Skeletal muscle tissue (tissue), 7 donors: ENCODE measurements around a stretch of chr15.

- PRO-cap, 3 experiments = no peak in any of the 3 experiments
- RAMPAGE, long total RNA = no peak
- RRBS, 2 experiments = no CpG with 5 or more reads among the region's 11 CpGs
Measured at GRCh38 chr15:66865939-66866723, 164.1 kb downstream of the SMAD6 start.

DNA sequence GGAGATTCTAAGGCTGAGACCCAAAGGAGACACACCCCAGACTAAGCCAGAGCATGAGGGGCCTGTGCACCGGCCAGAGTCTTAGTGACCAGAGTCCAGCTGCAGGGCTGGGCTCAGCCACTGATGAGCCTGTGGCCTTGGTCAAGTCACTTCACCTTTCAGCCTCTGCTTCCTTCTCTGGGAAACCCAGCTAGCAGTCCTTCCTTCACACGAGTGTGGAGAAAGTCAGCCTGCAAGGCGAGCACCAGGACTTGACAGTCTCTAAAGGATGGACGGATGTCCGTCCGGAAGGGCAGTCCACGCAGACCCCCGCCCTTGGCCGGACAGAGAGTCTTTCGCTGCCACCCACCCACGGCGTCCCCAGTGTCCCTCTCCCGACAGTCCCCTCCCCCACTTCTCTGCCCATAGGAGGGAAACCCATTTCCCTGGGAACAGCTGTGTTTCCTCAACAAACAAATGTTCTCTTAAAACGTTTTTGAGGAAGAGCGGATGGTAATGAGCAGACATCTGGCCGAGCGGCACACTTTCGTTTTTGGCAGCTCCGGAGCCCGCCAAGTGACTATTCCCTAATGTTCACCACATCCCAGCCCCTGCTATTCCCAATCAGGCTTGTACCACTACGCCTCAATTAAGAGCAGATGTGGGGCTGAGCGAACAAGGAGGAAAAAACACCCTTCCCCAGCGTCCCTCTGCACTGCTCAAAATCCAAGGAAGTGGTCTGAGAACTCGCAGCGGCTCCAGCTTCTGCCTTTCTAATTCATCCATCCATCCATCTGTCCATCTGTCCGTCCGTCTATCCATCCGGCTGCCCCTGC lies 129.1 kb upstream of the SMAD3 start:
- PRO-cap, 3 experiments = no peak in any of the 3 experiments
- RAMPAGE, long total RNA = no peak
- RRBS, 2 experiments = no CpG with 5 or more reads among the region's 28 CpGs

DNA sequence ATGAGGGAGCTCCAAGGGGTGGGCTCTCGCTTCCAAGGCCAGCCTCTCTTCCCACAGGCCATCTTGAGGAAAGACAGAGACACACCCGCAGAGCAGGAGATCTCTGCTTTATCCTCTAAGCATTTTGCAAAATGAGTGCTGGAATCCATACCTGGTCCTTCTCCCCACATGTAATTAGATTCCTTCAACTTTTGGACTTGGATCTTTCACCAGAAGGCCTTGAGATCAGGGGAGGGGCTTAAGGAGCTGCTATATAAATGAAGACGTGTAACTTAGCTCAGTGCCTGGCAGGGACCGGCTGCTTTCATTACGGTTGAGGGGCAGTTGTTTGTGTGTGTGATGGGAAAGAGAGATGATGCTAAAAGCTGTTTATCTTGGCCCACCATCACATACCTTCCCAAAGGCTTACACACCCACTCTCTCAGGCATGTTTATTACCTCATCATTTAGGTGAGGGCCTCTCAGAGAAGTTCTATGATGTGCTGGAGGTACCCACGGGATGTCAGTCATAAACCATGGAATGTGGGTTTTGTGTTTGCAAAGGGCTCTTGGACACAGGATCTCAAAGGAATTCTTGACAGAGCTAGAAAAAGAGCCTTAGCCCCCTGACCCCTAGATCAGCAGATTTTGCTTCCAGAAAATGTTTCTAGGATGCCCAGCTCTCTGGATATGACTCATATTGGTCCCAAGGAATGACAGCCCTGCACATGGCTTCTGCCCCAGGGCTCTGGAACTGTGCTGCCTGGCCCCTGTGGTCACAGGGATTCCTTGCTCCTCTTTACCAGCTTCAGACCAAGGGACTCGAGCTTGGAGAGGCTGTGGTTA lies 16.0 kb upstream of the SMAD3 start:
- PRO-cap, 3 experiments = no peak in any of the 3 experiments
- RAMPAGE, long total RNA = no peak
- RRBS, 2 experiments = no CpG with 5 or more reads among the region's 7 CpGs

DNA sequence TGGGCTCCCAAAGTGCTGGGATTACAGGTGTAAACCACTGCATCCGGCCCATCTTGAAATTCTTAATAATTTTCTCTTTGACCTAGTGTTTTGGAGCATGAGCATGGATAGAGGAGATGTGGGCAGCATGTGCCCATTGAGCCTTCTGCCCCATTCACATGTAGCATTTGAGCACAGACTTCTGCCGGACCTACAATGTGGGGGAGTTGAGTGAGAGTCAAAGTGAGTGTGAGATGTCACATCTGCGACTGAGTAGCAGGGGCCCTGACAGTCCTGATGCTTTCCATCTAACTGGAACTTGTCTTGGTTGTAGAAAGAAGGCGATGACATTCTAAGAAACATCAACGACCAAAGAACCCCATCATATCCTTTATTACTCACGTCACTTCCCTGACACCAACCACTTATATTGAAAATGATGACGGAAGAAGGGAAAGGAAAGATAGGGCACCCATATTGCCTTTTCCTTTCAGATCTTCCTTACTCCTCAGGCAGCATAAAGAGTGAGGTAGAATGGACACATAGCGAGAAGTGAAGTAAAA lies 30.5 kb downstream of the SMAD3 start:
- PRO-cap, 3 experiments = no peak in any of the 3 experiments
- RAMPAGE, long total RNA = no peak
- RRBS, 2 experiments = no CpG with 5 or more reads among the region's 8 CpGs

DNA sequence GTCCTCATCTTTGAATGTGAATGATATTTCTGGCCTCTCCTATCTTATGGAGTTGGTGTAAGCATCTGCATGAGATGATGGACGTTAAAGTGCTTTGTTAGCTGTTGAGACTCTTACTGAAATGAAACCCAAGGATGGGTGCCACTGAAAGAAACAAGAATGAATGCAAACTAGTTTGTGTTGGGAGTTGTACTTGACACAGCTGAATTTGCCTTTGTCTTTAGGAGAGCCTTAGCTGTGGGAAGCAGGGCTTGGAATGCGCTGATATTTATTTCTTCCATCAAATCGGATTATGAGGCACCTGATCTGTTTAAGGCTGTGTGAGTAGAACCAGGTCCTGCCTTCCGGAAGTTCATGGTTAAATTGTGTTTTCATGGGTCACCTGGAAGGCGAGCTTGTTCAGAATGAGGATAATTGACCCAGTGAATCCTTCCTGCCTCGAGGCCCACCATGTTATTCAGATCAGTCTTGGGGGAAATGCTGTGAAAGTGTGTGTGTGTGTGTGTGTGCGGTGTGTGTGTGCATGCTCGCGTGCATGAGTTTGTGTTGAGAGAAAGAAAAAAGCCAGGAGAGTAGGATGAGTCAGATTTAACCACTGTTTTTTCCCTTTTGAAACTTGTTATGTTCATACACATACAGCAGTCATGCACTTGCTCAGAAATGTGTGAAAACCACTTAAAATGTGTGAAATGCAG lies 36.5 kb downstream of the SMAD3 start:
- PRO-cap, 3 experiments = no peak in any of the 3 experiments
- RAMPAGE, long total RNA = no peak
- RRBS, 2 experiments = no CpG with 5 or more reads among the region's 9 CpGs

- PRO-cap, 3 experiments = no peak in any of the 3 experiments
- RAMPAGE, long total RNA = no peak
- RRBS, 2 experiments = no CpG with 5 or more reads among the region's 4 CpGs
Measured at GRCh38 chr15:67139857-67140256, 74.5 kb downstream of the SMAD3 start.

DNA sequence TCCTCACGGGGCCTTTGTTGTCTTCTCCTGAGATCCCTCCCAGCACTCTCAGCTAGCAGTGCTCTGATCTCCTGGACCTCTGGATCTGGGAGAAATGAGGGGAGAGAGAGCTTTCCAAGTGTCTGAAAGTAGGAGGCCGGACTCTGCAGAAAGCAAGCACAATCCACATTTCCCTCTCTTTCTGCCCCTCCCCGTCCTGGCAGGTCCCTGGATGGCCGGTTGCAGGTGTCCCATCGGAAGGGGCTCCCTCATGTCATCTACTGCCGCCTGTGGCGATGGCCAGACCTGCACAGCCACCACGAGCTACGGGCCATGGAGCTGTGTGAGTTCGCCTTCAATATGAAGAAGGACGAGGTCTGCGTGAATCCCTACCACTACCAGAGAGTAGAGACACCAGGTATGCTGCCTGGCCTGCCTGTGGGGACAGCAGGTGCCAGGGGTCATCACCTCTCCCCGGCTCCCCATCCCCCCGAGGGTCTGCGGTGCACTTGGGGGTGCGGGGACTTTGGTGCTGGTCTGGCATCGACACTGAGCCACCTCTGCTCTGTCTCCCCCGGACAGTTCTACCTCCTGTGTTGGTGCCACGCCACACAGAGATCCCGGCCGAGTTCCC lies 89.7 kb downstream of the AAGAB start:
- PRO-cap, 3 experiments = no peak in any of the 3 experiments
- RAMPAGE, long total RNA = no peak
- RRBS, 2 experiments = 41 to 54% methylated on average over 5 of the region's 21 CpGs

DNA sequence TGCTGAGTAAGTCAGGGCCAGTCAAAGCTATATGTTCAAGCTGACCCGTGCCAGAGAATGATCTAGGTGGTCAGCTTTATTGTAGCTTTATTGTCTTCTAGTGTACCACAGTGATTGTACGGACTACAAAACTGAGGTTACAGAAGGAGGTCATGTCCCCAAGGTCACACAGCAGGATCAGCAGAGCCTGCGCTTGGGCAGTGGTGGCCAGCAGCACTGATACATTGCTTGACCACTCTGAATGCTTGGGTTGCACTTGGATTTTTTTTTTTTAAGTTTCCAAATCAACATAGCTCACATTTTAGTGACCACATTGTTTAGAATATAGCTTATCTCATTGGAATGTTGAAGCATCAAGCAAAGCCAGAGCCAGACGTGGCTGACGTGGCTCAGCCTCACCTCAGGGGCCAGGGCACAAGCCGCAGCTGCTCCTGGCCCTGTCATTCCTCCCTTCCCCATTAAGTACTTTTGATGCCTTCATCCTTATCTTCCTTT lies 76.0 kb downstream of the AAGAB start:
- PRO-cap, 3 experiments = no peak in any of the 3 experiments
- RAMPAGE, long total RNA = no peak
- RRBS, 2 experiments = no CpG with 5 or more reads among the region's 6 CpGs

DNA sequence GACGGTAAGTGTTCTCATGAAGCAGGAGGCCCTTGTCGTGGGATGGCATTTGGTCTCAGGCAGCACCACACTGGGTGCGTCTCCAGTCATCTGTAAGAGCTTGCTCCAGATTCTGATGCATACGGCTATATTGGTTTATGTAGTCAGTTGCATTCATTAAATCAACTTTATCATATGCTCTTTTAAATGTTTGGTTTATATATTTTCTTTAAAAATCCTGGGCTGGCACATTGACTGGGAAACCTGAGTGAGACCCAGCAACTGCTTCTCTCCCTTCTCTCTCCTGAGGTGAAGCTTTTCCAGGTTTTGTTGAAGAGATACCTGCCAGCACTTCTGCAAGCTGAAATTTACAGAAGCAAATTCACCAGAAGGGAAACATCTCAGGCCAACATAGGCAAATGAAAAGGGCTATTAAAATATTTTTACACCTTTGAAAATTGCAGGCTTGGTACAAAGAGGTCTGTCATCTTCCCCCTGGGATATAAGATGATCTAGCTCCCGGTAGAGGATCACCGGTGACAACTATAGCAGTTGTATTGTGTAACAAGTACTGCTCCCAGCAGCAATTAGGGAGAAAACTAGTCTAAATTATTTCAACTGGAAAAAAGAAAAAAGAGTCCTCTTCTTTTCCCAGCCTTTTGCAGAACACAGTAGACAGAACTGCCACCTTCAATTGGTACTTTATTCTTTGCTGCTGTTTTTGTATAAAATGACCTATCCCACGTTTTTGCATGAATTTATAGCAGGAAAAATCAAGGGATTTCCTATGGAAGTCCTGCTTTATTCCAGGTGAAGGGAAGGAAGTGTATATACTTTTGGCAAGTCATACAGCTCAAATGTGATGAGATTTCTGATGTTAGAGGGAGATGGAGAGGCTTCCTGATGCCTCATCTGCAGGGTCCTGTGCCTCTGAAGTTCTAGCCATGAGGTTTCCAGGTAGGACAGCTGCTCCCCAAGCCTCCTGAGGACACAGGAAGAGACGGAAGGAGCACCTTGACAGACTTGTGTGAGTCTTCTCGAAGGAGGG lies 62.8 kb downstream of the AAGAB start:
- PRO-cap, 3 experiments = peak in 1 of 3 experiments; most common minus-strand start position 69 of the sequence (in 1)
- RAMPAGE, long total RNA = no peak
- RRBS, 2 experiments = no CpG with 5 or more reads among the region's 9 CpGs

DNA sequence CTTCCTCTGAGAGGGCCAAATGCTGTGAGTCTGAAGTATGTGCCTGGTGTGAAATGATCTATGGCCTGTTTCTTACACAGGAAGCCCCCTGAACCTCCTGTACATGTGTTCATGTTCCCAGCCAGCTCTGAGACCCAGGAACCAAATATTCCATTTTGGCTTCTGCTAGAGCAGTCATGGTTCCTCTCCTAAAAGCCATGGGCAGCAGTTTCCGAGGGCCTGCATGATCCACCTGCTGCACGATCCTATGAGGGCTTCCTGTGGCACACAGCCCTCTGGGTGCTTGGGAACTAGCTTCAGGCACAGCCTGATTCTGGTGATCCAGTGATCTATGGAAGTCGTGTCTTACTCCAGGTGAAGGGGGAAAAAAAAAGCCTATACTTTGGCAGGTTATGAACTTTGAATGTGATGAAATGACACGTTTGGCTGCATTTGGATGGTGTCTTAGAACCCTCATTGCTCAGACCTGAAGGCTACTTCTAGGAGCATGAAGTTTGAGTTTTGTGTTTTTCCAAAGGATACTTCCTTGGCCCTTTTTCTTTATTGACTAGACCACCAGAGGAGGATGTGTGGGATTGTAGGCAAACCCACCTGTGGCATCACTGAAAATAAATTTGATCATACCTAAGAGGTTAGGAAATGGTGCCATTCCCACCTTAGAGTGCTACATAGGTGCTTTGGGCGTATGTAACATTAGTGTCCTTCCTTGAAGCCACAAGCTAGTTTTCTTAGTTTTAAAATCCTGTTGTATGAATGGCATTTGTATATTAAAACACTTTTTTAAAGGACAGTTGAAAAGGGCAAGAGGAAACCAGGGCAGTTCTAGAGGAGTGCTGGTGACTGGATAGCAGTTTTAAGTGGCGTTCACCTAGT lies 61.8 kb downstream of the AAGAB start:
- PRO-cap, 3 experiments = no peak in any of the 3 experiments
- RAMPAGE, long total RNA = no peak
- RRBS, 2 experiments = no CpG with 5 or more reads among the region's 6 CpGs

- PRO-cap, 3 experiments = no peak in any of the 3 experiments
- RAMPAGE, long total RNA = no peak
- RRBS, 2 experiments = no CpG with 5 or more reads among the region's 12 CpGs
Measured at GRCh38 chr15:67253573-67254110, 819 bp downstream of the AAGAB start.

DNA sequence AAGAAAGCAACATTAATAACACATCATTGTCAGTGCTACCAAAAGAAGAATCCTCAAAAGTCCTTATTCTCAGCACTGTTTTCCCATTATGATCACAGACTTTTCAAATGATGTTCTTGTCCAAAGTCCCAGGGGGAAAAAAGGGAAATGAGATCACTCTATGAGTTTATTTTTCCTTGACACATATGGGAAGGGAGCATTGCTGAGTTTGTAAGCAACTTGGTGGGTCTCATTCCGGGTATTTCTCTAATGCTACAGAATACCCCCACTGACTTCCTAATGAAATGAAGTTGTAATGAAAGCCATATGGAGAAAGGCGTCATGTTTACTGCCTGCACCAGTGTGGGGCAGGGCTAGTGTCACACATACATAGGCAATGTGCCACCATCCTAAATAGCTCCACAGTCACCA lies 41.2 kb upstream of the C15orf61 start:
- PRO-cap, 3 experiments = no peak in any of the 3 experiments
- RAMPAGE, long total RNA = no peak
- RRBS, 2 experiments = no CpG with 5 or more reads among the region's 2 CpGs

- PRO-cap, 3 experiments = peak in 2 of 3 experiments; most common plus-strand start chr15:67520720 (in 2); most common minus-strand start chr15:67520632 (in 1)
- RAMPAGE, long total RNA = no peak
- RRBS, 2 experiments = no CpG with 5 or more reads among the region's 20 CpGs
Measured at GRCh38 chr15:67520330-67520894, 519 bp upstream of the C15orf61 start.

- PRO-cap, 3 experiments = no peak in any of the 3 experiments
- RAMPAGE, long total RNA = no peak
- RRBS, 2 experiments = no CpG with 5 or more reads among the region's 2 CpGs
Measured at GRCh38 chr15:67680475-67681102, 138.1 kb downstream of the MAP2K5 start.

DNA sequence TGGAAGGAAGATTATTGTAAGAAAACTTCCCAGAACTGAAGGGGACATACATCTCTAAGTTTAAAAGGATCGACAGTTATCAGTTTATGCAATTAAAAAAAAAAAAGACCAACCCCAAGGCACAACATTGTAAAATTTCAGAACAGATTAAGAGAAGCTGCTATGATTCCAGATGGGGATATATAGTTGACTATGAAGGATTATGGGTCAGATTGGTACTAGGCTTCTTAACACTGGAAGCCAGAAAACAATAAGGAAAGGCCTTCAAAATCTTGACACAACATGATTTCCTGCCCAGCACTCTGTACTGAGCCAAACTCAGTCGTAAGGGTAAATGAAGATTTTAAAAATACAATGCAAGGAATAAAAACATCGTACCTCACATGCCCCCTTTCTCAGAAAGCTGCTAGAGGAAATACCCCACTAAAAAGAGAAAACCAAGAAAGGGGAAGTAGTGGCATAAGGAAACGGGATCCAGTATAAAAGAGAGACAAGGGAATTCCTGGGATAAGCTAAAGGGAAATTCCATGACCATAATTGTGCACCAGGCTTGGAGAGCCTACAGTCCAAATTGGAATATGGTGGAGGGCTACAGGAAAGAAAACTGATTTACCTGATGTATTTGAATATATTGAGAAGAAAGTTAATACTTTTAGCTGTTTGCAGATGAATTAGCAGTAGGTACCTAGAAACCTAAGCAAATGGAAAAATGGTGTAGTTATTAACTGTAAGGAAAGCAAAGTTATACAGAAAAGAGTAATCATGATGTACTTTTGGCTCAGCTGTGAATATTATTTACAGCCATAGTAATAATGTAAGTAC lies 27.9 kb downstream of the PIAS1 start:
- PRO-cap, 3 experiments = no peak in any of the 3 experiments
- RAMPAGE, long total RNA = no peak
- RRBS, 2 experiments = no CpG with 5 or more reads among the region's 4 CpGs

GRCh38 chr15:68229939-68230513 lies 498 bp upstream of the CLN6 start:
- PRO-cap, 3 experiments = peak in 1 of 3 experiments; most common plus-strand start chr15:68230146 (in 1); most common minus-strand start chr15:68230120 (in 1)
- RAMPAGE, long total RNA = no peak
- RRBS, 2 experiments = 34 to 35% methylated on average over 7 of the region's 19 CpGs

GRCh38 chr15:68340907-68341565 lies 63.5 kb downstream of the FEM1B start:
- PRO-cap, 3 experiments = no peak in any of the 3 experiments
- RAMPAGE, long total RNA = no peak
- RRBS, 2 experiments = no CpG with 5 or more reads among the region's 10 CpGs

DNA sequence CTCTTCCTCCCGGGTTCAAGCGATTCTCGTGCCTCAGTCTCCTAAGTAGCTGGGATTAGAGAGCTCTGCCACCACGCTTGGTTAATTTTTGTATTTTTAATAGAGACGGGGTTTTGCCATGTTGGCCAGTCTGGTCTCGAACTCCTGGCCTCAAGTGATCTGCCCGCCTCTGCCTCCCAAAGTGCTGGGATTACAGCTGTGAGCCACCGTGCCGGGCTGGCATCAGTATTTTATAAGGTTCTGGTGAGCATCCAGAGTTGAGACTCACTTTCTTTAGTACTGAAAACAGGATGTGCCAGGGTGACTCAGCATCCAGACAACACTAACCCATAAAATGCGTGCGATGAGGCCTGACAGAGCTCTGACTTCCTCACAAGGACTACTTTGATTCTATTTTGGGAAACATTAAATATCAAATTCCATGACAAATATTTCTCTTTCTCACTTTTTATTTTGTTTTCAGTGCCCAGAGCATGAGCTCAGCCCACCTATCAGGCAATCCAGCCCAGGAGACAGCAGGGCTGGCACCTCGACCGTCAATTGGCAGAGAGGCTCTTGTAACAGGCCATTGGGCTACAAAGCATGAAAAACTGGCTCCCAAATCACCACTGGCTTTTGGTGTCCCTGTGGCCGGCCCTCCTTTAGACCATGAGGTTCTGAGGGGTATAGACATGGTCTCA lies 74.9 kb downstream of the FEM1B start:
- PRO-cap, 3 experiments = no peak in any of the 3 experiments
- RAMPAGE, long total RNA = no peak
- RRBS, 2 experiments = no CpG with 5 or more reads among the region's 14 CpGs

DNA sequence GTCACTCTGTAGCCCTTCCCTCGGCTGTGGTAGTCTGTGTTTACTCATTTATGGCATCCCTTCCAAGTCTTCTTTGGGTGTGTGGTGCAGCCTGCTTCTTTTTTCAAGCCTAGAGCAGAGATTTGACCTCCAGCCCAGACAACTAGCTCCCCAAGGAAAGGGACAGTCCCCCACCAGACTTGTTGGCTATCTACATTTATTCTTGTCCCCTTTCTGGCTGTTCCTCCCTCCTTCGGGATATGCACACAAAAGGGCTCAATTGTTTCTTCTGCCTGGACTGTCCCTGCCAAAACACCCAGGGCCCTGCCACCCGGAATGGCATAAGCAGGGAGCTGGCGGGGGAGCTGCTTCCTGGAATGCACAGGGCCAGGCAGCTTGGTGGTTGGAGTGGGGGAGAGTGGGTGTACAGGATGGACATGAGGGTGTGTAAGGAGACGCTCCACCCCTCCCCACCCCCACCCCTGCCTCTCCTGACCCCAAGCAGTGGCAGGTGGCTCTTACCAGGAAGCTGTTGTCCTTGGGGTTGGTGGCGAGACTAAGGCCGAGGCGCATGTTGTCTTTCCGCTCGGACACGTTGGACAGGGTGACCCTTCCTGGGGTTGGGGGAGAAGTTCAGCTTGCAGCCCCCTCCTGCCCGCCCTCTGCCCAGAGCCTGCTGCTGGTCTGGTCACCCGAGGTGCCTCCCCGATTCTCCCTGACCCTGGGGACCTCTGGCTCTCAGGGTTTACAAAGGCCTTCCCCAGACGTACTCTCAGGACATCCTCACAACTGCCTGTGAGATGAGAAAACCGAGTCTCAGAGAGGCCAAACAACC lies 67.5 kb downstream of the ITGA11 start:
- PRO-cap, 3 experiments = no peak in any of the 3 experiments
- RAMPAGE, long total RNA = no peak
- RRBS, 2 experiments = no CpG with 5 or more reads among the region's 16 CpGs

DNA sequence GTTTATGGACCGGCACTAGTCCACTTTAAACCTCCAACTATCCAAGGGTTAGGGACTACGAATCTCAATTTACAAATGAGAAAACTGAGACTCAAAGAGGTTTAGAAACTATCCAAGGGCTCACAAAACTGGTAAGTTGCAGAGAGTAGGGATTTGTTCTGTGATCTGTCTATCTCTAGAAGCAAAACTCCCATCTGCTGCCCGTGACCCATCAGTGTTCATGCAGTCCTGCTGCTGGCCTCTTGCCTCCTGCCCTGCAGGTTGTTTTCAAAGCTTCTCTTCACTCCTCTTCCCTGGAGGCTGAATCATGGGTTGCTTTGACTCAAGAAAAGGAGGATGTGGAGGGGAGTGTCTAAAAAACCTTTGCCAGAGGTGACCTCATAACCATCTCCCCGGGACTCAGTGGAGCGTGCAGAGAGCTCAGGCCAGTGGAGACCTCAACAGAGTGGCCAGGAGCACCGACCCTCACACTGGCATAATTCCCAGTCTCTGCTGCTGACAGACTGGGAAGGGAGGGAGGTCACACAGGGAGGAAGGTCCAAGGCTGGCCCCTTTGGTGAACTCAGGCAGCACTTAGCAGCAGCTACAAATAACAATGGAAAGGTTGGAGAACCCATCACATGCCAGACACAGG lies 60.8 kb upstream of the ITGA11 start:
- PRO-cap, 3 experiments = no peak in any of the 3 experiments
- RAMPAGE, long total RNA = no peak
- RRBS, 2 experiments = no CpG with 5 or more reads among the region's 6 CpGs